Upper lobe of left lung (tissue), 5 donors: ENCODE measurements around a stretch of chr15.

DNA sequence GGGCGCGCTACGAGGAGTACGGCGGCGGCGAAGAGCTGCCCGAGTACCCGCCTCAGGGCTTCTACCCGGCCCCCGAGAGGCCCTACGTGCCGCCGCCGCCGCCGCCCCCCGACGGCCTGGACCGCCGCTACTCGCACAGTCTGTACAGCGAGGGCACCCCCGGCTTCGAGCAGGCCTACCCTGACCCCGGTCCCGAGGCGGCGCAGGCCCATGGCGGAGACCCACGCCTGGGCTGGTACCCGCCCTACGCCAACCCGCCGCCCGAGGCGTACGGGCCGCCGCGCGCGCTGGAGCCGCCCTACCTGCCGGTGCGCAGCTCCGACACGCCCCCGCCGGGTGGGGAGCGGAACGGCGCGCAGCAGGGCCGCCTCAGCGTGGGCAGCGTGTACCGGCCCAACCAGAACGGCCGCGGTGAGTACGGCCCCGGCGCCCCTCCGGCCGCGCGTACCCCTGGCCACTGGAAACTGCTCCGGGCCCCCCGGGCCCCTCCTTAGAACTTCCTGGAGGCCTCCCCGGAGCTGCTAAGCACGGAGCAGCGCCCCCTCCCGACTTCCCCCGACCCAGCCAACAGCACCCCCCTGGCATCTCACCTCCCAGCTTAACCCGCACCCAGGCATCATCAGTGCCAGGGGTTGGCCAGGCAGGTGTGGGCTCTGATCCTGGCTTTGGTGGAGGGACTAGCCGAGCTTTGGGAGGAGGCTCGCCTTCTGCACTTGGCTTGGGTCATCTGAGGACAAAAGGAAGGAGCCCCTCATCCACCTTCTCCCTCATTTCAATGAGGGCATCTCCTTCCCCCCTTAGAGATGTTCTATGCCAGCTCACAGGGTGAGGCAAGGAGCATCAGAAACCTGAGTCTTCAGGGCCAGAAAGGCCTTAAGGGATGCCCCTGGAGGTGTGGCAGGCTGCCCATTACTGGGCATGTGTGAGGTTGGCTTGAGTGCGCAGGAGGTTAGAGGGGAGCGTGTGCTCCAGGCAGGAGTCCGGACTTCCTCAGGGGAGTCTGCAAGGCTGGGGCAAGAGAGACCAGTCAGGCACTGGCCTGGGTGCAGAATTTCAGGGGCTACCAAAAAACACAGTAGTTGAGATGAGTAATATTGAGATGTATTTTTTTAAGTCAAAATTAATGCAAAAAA lies 1.6 kb downstream of the LOXL1 start:
- PRO-cap, 2 experiments = peak in 2 of 2 experiments; most common minus-strand start position 466 of the sequence (in 2)
- RAMPAGE, long total RNA, 4 experiments = start-site peak on the minus strand in 1 of 4 experiments, centred at position 226 of the sequence, 9 reads per replicate

DNA sequence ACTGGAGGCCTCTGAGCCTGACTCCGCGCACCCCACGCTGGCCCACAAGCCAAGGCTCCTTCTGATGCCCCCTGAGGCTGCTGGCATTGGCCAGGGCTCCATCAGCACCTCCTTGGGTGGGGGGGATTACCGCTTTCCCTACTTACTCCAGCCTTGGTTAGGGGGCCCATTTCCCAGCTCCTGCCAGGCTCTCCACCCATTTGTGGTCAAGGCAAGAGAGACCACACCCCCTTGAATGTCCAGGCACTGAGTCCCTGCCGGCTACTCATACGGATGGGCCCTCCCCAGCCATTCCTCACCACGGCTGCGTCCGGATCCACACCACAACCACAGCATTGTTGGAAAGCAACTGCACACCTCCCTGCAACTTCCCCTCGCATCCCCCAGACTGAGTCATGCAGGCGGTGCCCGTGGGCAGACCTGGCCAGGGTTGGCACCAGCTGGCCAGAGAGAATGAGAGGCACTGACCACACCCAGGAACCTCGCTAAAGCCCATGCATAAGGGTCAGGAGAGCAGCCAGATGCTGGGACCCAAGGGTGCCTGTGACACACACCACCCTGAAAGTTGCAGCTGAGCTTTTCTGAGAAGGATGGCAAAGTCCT lies 30.4 kb downstream of the LOXL1 start:
- PRO-cap, 2 experiments = no peak in any of the 2 experiments
- RAMPAGE, long total RNA, 4 experiments = no peak in any of the 4 experiments

DNA sequence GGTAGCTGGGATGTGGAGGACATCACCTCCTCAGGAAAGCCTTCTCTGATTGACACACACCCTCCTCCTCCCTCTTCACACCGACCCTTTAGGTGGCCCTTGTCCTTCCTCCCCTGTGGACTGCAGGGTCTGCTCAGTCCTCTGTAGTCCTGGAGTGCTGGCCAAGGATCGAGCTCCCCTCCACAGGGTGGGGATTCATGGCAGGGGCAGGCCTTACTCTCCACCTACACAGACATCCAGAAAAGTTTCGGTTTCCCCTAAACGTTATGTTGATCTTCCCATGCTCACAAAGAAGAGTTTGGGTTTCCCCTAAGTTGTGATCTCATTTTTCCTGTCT lies 10.4 kb downstream of the STOML1 start:
- PRO-cap, 2 experiments = peak in 1 of 2 experiments; most common minus-strand start position 234 of the sequence (in 1)
- RAMPAGE, long total RNA, 4 experiments = no peak in any of the 4 experiments

DNA sequence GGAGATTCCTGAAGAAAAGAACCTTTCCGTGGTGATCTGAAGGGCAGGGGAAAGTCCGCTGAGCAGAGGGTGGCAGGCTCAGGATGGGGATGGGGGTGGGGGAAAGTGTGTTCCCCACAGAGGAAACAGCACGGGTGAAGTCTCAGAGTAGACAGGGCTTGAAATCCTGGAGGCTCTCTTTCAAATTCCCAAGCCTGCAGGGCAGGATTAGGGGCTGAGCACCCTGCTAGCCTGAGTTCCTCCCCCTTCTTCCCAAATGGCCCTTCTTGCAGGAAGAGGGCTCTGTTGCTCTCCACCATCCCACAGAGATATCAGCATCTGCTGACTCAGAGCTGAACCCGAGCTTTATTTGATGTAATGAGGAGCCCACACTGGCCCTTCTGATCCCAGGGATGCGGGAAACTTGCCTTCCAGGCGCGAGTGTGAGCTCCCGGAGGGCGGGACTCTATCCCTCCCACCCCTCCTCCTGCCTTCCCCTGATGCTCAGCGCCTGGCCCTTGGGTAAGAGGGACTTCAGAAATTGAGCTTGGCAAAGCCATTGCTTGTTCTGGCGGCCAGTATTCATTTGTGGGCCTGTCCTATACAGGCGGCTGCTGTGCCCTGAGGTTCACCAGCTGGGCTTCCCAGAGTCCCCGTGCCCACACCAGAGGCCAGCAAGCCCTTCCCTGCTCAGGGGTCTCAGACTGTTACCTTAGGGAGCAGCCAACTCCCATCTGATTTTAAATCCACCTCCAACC lies 1.4 kb upstream of the STRA6 start:
- PRO-cap, 2 experiments = no peak in any of the 2 experiments
- RAMPAGE, long total RNA, 4 experiments = no peak in any of the 4 experiments

- PRO-cap, 2 experiments = no peak in any of the 2 experiments
- RAMPAGE, long total RNA, 4 experiments = no peak in any of the 4 experiments
Observed at GRCh38 chr15:74290974-74291560, 54.9 kb downstream of the CCDC33 start.

DNA sequence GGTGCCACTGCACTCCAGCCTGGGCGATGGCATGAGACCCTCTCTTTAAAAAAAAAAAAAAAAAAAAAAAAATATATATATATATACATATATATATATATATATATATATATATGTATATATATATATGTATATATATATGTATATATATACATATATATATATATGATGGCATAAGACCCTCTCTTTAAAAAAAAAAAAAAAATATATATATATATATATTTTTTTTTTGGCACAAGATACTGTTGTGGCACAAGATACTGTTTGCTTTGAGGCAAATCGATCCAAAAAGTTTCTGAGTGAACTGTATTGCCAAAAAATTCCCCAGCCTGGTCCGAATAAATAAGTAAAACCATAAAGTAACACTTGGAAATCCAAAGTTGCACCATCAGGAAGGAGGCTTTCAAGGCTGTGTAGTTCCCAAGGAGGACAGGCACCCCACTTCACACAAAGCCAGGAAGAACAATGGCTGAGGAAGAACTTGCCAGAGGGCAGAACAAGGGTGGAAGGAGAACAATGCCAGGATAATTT lies 15.9 kb upstream of the ARID3B start:
- PRO-cap, 2 experiments = no peak in any of the 2 experiments
- RAMPAGE, long total RNA, 4 experiments = no peak in any of the 4 experiments

GRCh38 chr15:74635984-74636495 lies 20.4 kb downstream of the CLK3 start:
- PRO-cap, 2 experiments = no peak in any of the 2 experiments
- RAMPAGE, long total RNA, 4 experiments = start-site peak on the minus strand in 1 of 4 experiments, at chr15:74636106-74636236 at its widest, 10 reads per replicate

- PRO-cap, 2 experiments = no peak in any of the 2 experiments
- RAMPAGE, long total RNA, 4 experiments = no peak in any of the 4 experiments
Observed at GRCh38 chr15:74725059-74725426, 285 bp downstream of the CYP1A1 start.

DNA sequence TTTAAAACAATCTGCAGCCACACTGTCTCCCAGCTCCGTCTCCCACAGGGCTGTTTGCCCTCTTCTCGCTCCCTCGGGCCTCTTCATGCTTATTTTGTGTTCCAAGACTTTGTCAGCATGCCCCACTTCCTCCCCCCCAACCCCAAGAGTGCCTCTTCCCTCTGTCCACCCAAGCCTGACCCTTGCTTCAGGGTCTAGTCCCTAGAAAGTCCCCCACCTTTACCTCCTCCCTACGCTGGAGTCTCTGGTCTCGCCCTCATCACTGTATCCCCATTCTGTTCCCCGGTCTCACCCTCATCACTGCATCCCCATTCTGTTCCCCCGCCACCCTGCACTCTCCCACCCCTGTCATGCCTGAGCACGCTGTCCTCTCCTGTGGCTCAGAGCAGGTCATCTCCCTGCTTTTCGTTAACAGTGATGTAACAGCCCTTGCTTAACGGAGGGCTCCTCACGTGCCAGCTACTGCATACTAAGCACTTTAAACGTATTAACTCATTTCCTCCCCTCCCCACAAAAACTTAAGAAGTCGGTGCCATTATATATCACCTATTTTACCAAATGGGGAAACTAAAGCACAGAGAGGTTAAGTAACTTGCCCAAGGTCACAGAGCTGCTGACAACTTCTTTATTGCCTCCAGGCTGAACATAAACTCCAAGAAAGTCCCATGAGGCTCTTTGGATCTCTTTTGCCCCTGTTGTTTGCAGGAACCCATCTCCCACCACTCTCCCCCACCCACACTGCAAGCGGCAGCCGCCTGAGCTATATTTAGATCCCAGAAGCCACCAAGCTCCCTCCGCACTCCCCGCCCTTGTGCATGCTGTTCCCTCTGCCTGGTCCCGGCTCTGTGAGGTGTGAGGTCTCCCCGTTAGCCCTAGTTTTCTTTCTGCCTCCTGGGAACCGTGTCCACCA lies 931 bp upstream of the CSK start:
- PRO-cap, 2 experiments = no peak in any of the 2 experiments
- RAMPAGE, long total RNA, 4 experiments = no peak in any of the 4 experiments

DNA sequence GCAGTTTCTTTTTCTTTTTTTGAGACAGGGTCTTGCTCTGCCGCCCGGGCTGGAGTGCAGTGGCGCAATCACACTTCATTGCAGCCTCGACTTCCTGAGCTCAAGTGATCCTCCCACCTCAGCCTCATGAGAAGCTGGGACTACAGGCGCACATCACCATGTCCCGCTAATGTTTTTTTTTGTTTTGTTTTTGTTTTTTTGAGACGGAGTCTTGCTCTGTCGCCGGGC lies 11.9 kb downstream of the SCAMP5 start:
- PRO-cap, 2 experiments = no peak in any of the 2 experiments
- RAMPAGE, long total RNA, 4 experiments = no peak in any of the 4 experiments

DNA sequence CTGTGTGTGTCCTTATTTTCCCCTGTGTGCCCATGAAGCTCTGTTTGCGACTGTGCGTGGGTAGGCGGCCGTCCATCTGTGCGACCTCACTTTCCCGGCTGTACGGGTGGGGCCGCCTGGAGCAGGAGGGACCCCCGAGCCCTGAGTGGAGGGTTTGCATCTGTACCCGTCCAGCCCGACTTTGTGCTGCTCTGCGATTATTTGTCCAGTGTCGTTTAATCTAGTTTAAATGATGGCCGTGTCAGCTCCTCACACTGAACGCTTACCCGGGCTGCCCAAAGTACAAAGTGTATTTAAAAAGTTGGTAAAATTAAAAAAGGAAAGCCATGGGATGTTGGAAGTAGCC lies 306 bp downstream of the PPCDC start:
- PRO-cap, 2 experiments = no peak in any of the 2 experiments
- RAMPAGE, long total RNA, 4 experiments = no peak in any of the 4 experiments

DNA sequence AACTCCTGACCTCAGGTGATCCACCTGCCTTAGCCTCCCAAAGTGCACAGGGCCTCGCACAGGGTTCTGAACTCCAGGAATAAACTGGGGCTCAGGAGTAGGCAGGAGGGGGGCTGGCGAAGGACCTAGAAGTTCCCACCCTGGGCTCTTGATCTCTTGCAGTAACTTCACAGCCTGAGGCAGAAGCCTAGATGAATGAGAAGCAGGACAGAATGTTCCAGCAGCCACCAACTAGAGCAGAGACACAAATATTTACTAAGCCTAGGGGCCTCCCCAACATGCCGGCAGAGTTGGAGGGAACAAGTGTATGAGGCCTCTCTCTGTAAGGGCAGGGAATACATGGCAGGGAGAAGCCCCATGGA lies 25.3 kb upstream of the C15orf39 start:
- PRO-cap, 2 experiments = no peak in any of the 2 experiments
- RAMPAGE, long total RNA, 4 experiments = no peak in any of the 4 experiments

DNA sequence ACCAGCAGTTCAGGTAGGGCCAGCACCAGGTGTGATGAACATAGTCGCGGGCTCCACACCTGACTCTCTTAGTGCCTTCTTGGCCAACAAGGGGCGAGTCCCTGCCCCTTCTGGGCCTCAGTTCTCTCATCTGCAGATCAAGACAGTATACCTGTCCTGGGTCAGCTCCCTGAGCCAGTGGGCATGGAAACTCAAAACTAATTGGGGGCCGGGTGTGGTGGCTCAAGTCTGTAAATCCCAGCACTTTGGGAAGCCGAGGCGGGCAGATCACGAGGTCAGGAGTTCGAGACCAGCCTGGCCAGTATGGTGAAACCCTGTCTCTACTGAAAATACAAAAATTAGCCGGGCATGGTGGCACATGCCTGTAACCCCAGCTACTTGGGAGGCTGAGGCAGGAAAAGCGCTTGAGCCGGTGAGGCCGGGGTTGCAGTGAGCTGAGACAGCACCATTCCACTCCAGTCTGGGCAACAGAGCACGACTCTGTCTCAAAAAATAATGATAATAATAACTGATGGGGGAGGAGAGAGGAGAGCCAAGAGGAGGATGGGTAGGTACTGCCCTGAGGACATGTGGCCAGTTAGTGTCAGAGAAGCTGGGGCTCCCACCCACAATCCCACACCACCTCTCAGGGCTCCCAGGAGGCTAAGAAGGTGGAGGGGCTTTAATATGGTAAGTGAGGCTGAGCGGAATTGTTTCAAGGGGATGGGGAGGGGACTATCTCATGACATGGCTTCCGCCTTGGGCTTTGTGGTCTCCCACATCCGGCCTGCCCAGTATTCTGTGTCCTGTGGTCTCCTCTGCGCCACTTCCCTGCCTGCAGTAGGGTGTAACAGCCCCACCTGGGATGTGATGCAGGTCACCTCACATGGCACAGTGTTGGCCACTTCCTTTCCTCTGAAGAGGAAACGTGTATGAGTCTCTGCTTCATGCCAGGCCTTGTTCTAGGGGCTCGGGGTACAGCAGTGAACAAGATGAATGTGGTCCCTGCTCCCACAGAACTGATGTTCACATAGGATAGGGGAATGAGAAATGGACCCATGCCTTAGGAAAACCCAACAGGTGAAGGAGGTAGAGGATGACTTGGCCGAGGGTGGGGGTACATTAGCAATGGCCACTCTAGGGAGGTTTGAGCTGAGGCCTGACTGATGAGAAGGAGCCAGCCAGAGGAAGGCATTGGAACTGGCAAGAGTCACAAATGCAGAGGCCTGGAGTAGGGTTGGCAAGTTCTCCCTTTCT lies 2.9 kb downstream of the NEIL1 start:
- PRO-cap, 2 experiments = no peak in any of the 2 experiments
- RAMPAGE, long total RNA, 4 experiments = start-site peak on the plus strand in 1 of 4 experiments, centred at position 896 of the sequence, 7 reads per replicate

- PRO-cap, 2 experiments = no peak in any of the 2 experiments
- RAMPAGE, long total RNA, 4 experiments = no peak in any of the 4 experiments
Observed at GRCh38 chr15:75443061-75443357, 8.5 kb downstream of the SIN3A start.

- PRO-cap, 2 experiments = peak in 2 of 2 experiments; most common plus-strand start chr15:75455957 (in 1); most common minus-strand start chr15:75455752 (in 1)
- RAMPAGE, long total RNA, 4 experiments = start-site peak on the minus strand in 3 of 4 experiments, at chr15:75455757-75455820 at its widest, 14 to 36 reads per replicate
Observed at GRCh38 chr15:75455694-75456512, 4.4 kb upstream of the SIN3A start.

- PRO-cap, 2 experiments = no peak in any of the 2 experiments
- RAMPAGE, long total RNA, 4 experiments = no peak in any of the 4 experiments
Observed at GRCh38 chr15:75544913-75545357, 34.2 kb downstream of the PTPN9 start.

DNA sequence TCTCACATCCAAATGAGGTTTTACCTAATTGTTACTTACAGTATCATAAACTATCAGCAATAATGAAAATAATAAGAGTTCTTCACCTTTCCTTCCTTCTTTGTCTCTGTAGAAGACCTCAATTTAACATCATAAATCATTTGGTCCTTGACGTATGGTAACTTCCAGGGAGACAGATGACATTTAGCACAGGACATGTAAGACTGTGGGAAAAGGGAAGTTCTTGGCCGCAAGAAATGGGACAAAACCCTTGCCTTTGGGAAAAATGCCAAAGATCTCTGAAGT lies 9.0 kb downstream of the PTPN9 start:
- PRO-cap, 2 experiments = no peak in any of the 2 experiments
- RAMPAGE, long total RNA, 4 experiments = no peak in any of the 4 experiments

DNA sequence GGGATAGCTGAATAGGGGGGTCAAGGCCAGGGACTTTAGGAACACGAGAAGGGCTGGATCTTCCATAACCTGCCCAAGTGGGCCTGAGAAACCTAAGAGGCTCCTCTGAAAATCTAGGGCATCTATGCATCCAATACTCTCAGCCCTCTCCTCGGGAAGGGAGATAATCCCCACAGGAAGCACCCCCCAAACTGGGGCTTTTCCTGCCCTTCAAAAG lies 1.1 kb downstream of the PTPN9 start:
- PRO-cap, 2 experiments = no peak in any of the 2 experiments
- RAMPAGE, long total RNA, 4 experiments = no peak in any of the 4 experiments

DNA sequence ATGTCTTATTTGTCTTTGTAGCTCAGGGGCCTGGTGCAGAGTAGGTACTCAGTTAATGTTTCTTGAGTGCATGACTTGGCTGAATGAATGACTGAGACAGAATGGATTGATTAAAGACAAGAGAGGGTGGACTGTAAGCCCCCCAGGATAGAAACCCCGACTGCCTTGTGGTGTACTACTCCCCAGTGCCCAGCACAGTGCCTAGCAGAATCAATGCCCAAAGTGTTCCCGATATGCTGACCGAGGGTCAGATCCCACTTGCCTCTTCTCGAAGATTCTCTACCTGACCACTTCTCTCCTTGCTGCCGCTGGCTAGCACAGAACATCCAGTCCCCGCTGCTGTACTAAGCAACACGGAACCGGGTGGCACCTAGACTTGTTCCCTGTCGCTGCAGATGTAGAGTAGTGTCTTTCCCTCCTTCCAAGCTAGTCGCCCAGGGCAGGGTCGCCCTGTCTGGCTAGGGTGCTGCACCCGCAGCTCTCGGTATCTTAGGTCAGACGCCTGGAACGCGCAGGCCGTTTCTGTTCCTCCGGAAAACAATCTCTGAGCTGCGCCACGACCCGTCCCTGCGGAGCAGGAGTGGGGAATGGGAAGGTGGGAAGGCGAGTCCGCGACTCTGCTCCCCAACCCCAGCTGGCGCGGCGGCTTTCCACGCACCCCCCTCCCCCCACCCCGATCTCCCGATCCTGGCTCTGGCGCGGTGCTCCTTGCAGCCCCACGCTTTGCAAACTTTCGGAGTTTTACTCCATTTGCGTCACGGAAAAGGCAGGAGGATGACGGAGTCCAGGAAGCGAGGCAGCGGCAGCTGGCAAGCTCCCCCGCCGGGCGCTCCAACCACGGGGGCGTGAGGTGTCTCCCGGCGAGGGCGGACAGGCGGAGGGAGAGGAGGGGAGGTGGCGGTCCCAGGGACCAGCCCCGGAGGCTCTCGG lies 756 bp upstream of the SNX33 start:
- PRO-cap, 2 experiments = peak in 2 of 2 experiments; most common plus-strand start position 320 of the sequence (in 1); most common minus-strand start position 491 of the sequence (in 1)
- RAMPAGE, long total RNA, 4 experiments = no peak in any of the 4 experiments

GRCh38 chr15:75648145-75648720 lies 521 bp downstream of the SNX33 start:
- PRO-cap, 2 experiments = peak in 1 of 2 experiments; most common plus-strand start chr15:75648401 (in 1); most common minus-strand start chr15:75648313 (in 1)
- RAMPAGE, long total RNA, 4 experiments = start-site peak on the minus strand in 1 of 4 experiments, at chr15:75648305-75648512 at its widest, 5 reads per replicate